Measurements from ENCODE around the genes ZMAT2, PCDHA2, PCDHA3, PCDHB3, PCDHB15 and PCDHGB5.

GRCh38 chr5:140182821-140183063, 7.8 kb downstream of the CYSTM1 start:
- RRBS, result no CpG with 5 or more reads among the region's 4 CpGs

GRCh38 chr5:140222379-140222883, 47.4 kb downstream of the CYSTM1 start:
- RRBS, result no CpG with 5 or more reads among the region's 1 CpG

GRCh38 chr5:140244354-140245900, 58.0 kb downstream of the PFDN1 start:
- RRBS, result no CpG with 5 or more reads among the region's 29 CpGs

GRCh38 chr5:140550566-140551498, 3.4 kb downstream of the EIF4EBP3 start:
- RRBS, result no CpG with 5 or more reads among the region's 8 CpGs

DNA sequence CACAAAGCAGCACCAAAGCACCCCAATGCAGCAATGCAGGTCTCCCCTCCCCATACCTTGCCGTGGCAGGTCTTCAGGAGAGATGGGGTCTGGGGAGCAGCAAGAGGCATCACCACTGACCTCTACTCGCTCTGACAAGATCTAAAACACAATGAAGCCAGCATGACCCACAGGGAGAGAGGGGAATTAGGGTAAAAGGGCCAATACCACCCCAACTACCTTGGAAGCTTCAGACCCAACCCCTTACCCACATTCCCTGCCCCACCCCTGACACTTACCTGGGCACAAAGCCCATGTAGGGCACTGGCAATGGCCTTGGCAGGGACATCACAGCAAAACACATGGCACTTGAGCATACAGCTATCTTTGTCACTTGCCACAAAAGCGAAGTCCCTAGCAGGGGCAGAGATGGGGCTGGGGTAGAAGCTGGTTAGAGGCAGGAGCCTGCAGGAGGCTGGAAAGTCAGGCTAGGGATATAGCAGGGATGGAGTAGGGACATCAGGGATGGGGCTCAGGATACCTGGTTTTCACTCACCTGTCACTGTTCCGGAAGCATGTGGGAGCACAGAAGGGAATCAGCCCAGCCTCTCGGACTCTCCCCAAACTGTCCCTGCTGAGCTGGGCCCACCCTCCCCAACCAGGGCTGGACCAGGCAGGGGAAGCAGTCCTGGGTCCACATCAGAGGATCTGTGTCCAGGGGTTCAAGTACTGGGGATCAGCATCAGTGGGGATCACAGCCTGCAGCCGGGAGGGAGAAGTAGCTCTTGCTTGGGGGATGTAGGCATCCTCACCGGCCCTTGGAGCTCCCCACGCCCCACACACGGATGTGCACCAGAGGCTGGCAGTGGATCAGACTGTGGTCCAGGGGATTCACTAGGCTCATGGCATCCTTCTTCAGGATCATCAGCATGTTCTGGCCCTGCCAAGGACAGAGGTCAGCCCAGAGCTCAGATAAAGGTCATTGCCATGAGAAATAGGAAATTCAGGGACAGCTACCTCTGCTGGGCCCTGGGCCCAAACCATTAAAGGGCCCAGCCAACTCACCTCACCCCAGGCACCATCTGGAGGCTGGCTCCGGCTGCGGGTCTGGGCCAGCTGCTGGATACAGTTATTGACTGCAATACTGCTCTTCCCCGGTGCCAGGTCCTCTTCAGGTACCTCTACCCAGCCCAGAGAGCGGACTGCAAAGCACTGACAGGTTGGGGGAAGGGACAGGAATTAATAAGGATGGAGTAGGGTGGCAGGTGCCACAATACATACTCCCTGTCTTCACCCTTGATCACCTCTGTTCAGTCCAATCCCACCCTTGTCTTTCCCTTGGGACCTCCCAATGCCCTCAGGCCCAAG, 2.6 kb downstream of the APBB3 start:
- RRBS, result 94% methylated on average over 3 of the region's 13 CpGs

DNA sequence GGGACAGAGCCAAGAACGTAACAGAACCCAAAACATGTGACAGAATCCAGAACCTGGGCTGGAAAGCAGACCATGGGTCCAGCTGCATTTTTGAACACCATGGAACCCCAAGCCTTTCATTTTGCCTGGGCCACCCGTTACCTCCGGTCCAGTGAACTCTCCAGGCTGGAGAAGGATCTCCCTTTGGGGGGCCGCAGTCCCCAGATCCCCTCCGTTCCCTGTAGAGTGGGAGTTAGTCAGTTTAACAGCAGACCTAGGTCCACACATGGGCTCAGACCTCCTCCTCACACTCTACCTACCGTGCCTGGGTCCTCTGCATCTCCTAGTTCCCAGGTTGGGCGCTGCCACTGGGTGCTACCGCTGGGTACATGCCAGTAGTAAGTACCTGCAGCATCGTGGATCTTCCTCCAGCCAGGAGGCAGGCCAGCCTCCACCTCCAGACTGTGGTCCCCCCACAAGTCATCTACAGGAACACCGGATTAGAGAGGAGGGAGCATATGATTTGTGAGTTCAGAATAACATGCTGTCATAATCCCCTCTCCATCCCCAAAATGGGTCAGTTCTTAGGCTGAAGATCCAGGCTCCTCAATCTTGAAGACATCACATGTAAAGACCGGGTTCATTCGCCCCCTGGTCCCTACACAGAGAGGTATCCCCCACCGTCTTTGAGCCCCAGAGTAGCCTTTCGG, 801 bp downstream of the APBB3 start:
- RRBS, result 0% methylated on average over 2 of the region's 14 CpGs

DNA sequence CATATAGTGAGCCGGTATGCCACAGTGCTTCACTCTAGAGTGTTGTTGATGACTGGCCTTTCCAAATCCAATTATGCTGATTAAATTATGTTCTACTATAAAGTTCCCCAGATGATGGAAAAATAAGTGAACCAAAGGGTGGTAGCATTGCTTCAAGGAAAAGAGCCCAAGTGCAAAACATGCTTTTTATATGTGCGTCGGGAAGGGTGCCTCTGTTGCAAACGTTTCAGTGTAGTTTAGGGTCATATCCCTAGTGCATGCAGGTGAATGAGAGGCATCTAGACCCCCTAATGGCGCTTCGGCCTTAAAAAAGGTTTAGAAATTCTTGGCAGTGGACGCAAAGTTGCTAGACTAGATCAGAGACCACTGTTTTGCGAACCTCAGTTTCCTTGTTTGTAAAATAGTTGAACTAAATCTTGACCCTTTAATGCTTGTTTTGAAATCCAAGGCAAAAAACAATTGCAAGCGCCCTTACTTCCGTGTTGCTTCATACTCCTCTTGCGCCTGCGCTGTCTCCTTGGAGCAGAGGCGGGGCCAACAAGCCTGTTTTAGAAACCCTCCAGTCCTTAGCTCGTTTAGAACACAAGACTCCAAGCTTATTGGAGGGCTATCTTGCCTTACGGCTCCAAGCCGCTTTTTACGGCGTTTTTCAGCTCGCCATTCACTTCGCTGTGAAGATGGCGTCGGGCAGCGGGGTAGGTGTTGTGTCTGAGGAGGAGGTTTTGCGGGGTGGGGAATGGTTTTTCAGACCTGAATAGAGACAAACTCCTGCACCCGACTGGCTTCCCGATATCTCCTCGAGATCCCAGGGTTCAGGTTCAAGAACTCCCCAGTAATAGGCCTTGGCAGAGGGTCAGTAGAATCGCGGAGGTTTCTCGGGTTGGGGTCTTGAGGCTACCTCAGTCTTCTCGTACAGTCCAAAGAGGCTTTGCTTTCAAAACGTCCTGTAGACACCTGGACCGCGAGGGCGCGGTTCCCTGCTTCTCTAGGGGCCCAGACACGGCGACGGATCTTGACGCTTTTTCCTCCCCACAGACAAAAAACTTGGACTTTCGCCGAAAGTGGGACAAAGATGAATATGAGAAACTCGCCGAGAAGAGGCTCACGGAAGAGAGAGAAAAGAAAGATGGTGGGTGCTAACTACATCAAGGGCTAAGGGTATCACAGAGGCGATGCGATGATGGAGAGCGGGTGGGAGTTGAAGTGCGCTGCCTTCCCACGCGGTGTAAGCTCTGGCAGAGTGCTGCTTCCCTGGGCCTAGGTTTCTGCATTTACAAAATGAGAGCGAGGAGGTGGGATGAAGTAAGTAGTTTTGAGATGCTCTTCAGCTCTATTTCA, at the start of gene ZMAT2:
Gene ZMAT2, plus strand, starts transcription at position 664 of the 1,338 bp plus-strand sequence.
- RRBS, result no CpG with 5 or more reads among the region's 52 CpGs

GRCh38 chr5:140794583-140795054, at the start of gene PCDHA2:
Gene PCDHA2 (plus strand): TSS chr5:140794852.
- RRBS, result no CpG with 5 or more reads among the region's 9 CpGs

DNA sequence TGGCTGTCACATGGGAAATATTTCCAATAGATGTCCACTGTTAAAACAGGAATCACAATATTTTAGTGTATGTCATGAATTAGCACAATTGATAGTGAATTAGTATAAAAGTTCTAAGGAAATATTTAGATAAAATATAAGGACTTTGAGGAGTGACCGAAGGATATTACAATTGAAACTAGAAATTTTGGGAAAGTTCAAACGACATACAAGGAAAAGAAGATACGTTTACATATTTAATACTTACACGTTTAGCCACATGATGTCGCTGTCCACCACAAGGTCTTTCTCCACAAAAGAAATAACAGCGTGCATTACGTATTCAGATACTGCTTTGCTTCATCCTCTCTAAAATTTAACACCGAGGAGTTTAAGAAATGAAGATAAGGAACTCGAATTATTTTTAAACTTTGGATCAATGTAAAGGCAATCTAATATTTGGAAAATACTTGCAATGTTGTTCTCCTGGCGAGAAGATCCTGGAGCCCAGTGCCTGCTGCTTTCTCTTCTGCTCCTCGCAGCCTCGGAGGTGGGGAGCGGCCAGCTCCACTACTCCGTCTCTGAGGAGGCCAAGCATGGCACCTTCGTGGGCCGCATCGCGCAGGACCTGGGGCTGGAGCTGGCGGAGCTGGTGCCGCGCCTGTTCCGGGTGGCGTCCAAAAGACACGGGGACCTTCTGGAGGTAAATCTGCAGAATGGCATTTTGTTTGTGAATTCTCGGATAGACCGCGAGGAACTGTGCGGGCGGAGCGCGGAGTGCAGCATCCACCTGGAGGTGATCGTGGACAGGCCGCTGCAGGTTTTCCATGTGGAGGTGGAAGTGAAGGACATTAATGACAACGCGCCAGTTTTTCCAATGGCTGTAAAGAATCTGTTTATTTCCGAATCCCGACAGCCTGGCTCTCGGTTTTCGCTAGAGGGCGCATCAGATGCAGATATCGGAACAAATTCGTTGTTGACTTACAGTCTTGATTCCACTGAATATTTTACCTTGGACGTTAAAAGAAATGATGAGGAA, at the start of gene PCDHA3:
Gene PCDHA3, plus strand, starts transcription at position 314 of the 1,018 bp plus-strand sequence.
- RRBS, result no CpG with 5 or more reads among the region's 43 CpGs

- RRBS, result no CpG with 5 or more reads among the region's 26 CpGs
Observed at GRCh38 chr5:141084302-141085306, 9.8 kb upstream of the PCDHB2 start.

DNA sequence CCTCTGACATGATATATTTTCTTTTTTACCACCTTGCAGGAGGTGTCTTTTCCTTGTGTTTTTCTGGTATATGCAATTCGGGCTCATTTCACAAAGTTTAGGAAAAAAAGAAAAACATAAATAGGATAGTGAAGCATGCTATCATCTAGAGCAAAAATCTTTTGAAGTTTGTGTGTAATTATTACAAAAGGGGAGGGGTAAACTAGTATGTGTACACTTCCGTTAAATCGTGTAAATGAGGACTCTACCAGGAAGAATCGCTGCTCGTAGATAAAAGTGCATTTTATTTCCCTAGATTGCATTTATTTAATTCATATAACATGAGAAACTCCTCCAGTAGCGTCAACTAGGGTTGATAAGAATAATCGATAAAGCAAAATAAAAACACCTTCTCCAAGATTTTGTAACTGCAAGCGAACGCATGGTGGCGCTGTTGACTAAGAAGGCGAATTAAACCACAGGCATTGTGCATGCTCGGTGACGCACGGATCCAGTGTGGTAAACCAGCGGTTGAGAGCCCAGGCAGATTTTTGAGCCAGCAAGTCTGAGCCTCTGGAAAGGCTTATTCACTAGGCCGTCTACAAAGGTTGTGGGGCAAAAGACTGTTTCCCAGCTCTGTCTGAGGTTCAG, at the start of gene PCDHB3:
Gene PCDHB3, plus strand, starts transcription at position 493 of the 630 bp plus-strand sequence.
- RRBS, result no CpG with 5 or more reads among the region's 16 CpGs

GRCh38 chr5:141209443-141210082, 1.0 kb downstream of the PCDHB12 start:
- RRBS, result no CpG with 5 or more reads among the region's 13 CpGs

DNA sequence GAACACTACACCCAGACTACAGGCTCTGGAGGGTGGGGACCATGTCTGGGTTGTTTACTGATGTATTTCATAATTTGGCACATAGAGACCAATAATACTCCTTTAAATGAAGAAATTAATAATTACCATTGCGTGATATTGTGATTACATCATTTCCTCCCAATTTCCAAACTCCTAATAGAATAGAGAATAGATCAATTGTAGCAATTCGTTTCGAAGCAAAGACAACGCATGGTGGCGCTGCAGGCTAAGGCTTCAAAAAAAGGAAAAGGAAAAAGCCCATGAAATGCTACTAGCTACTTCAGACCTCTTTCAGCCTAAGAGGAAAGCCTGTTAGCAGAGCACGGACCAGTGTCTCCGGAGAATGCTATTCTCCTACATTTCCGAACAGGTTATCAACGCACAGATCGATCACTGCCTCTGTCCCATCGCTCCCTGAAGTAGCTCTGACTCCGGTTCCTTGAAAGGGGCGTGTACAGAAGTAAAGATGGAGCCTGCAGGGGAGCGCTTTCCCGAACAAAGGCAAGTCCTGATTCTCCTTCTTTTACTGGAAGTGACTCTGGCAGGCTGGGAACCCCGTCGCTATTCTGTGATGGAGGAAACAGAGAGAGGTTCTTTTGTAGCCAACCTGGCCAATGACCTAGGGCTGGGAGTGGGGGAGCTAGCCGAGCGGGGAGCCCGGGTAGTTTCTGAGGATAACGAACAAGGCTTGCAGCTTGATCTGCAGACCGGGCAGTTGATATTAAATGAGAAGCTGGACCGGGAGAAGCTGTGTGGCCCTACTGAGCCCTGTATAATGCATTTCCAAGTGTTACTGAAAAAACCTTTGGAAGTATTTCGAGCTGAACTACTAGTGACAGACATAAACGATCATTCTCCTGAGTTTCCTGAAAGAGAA, at the start of gene PCDHB15:
Gene PCDHB15, plus strand, starts transcription at position 304 of the 898 bp plus-strand sequence.
- RRBS, result 5% methylated on average over 6 of the region's 25 CpGs

DNA sequence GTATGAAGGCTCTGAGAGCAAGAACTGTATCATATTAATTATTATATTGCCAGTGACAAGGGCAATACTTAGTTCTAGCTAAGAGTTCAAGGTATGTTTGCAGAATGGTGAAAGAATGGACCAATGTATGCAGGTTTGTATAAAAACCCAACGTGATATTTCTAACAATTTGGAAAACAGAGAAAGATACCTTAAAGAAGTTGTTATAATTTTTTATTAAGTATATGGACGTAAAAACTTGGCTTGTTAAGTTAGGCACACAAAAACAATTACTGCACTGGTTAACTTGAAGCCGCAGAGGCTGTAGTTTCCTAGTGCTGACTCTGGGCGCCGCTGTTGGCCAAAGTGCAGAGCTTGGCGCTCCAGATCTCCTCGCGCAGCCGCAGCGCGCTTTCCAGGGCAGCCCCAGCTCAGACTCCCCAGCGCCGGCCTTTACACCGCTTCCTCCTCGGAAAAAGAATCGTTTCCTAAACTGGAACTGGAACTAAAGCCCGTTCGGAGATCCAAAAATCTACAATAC, at the start of gene PCDHGB5:
Gene PCDHGB5, plus strand, starts transcription at position 400 of the 520 bp plus-strand sequence.
- RRBS, result no CpG with 5 or more reads among the region's 18 CpGs

GRCh38 chr5:141485223-141485701, 432 bp downstream of the PCDHGC4 start:
- RRBS, result no CpG with 5 or more reads among the region's 22 CpGs

DNA sequence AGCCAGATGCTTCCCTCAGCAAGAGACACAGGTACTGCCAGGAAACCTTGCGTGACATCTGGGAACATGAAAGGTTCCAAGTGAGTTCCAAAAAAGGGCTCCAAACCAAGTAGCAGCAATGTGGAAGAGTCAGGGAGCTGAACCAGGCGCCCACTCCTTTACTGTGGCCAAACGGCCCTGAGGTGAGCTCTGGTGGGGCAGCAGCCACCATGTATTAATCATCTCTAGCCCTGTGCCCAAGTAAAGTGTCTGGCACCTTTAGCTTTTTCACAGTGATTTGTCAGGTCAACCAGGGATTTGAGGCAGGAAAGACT, 25.7 kb downstream of the PCDHGC5 start:
- RRBS, result no CpG with 5 or more reads among the region's 3 CpGs

GRCh38 chr5:141527078-141527814, 38.4 kb downstream of the PCDHGC5 start:
- RRBS, result no CpG with 5 or more reads among the region's 5 CpGs

DNA sequence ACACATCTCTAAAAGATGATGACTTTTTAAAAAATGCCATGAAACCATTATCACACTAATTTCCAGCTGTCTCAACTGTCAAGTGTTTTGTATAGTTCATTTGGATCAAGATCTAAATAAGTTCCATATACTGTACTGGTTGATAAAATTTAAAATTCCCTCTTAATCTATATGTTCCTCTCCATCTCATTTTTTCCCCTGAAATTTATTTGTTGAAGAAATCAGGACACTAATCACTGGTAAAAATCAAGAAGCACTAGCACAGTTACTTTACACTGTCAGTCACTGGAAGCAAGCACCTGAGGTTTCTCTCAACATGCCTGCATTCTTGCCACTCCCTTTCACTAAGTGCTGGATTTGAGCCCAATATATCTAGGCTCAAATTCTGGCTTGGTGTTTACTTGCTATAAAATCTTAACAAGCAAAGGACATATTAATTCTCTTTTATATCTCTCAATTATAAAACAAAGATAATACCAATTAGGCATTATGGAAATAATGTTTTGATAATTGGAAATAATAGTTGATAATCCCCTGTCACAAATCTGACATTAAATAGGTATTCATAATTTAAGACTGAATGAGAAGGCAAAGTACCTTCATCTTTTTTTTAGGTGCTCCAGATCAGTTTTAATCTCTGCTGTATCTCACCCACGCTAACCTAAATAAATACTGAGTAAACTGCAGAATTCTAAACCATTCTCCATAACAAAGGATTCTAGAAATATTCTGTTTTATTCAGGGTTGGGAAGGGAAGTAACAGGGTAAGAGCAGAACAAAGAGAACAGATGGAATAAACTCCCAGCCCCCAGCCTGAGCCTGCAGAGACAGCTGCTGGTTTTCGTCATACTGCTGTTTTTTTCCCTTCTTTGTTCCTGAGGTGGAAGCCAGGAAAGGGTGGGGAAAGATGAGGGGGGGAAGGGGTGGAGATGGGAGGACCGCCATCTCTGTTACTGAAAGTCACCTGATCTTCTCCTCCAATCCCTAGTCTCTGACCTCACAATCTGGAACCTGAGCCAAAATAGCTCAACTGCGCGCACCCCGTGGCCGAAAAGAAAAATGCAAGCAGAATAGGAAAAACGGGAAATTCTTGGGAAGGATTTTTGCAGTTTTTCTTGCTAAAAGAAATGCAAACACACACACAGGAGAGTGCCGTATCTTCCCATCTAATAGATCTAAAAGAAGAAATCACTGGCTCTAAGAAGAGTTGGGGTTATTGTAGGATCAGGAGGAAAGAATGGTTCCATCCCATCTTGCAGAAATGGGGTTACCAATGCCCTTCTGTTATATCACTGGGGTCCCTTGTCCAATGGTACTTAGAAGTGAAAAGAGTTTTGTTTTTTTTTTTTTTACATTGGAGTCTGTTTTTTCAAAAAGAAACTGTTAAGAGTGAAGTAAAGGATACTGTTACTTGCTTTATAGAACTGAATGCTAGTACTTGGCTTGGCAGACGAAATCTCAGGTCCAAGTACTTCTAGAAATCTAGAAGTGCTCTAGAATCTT, 58.2 kb downstream of the DIAPH1 start:
- RRBS, result no CpG with 5 or more reads among the region's 10 CpGs